HGPS cell (cell line): ENCODE measurements around a stretch of chr2.

DNA sequence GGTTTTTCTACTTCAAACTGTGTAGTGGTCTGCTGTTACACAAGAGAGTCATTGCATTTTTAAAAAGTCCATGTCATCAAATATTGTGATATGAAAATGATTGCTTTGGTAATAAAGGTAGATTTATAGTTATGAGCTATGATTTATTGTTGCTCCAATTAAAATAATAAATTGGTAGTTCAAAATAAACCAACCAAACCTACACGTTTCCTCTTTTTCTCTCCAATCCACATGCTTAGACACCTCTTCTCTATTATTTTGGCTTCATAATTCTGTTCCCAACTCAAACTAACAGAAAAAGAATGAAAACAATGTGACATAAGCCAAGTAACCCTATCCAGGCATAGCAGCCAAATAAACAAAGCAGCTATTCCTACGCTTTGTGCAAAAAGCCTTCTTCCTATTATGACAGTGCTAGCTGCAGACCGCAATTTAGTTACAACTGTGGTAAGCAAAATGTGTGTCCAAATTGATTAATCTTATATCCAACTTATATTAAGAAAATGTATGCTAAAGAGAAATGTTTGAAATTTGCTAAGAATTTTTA lies 20.7 kb upstream of the TANK start:
- RRBS = no CpG with 5 or more reads among the region's 3 CpGs

- RRBS = no CpG with 5 or more reads among the region's 2 CpGs
These were observed 54.0 kb downstream of the GRB14 start for GRCh38 chr2:164567204-164567767.

DNA sequence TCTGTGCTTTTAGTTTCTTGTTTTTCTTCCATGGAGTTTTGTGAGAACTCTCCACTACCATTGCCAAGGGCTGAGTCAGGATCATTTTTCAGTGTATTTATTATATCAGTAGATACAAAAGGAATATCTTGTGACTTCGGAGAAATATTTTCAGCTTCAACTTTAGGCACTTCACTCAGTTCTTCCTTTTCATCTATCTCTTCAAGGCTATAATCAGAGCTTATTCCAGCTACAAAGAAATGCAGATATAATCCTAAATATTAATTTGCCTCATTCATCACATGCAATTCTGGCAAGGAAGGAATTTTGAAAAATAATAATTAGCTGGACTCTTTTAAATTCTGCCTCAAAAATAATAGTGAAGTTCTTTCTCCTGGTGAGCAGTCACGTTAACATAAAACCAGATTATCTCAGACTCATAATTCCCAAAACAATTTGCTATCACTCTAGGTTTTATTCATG lies 79.3 kb upstream of the GRB14 start:
- RRBS = no CpG with 5 or more reads among the region's 2 CpGs

DNA sequence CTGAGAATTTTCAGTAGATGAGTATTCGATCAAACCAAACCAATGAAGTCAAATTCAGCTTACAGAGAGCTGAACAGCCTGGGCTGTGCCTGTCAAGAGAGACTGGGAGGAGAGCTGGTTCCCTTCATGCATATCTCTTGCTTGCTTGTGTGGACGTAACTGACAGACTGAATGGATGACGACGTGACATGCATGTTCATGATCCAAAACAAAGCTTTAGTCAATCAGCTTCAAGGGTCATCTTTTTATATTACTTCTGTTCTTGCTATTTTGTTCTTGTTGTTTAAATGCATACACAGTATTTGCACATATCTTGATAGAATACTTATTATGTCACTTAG lies 145.2 kb downstream of the GALNT3 start:
- RRBS = no CpG with 5 or more reads among the region's 4 CpGs

DNA sequence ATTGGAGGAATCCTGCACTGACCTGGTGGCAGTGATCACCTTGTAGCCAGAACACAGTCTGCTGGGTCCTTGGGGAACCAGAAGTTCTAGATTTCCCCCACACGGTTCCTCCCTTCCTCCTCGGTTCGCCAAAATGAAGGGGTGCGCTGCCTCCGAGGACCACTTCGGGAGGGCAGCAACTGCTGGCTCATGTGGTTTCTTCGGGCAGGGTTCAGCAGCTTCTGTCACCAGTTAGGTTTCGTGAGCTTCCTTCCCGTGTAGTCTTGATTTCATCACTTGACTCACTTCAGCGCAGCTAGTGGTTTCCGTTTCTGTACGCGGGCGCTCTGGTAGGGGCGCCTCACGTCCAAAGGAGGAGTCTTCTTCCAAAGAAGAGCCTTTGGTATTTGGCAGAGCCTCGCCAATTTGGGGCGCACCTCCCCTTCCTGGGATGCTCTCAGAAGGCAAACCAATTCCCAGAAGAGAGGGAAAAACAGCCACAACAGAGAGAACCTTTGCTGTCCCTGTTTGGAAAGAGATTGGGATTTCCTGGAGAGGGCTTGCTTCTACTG lies 495 bp upstream of the GALNT3 start:
- RRBS = no CpG with 5 or more reads among the region's 18 CpGs

DNA sequence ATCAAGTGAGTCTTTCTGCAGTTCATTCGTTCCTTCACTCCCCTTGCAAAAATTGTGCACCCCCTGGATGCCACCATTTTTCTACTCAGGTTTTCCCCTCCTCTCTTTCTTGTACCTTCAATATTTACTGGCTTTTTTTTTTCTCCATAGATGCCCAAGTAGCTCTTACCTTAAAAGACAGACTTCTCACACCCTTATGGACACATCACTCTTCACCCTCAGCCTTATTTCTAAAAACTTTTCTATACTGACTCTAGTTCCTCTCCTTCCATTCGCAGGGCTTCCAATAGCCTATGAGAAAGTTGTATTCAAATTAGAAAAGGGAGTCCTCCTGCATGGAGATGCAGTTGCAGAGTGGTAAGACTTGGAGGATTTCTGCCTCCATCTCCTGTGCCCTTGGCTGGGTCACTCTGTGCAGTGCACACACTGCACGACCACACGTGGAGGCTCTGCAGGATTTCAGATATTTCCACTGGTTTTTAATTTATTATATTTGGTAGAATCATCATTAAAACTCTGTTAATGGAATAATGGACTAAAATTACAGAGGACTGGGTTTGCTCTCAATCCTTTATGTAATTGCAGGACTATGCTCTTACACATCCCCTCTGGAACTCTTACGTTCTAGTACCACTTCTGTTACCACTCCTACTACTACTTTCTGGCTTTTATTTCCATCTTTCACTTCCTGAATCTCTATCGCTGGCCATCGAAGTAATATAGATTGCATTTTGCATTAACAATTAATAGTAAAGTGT lies 74.8 kb upstream of the GALNT3 start:
- RRBS = no CpG with 5 or more reads among the region's 7 CpGs

GRCh38 chr2:166149057-166149395 lies 21.2 kb upstream of the SCN1A start:
- RRBS = no CpG with 5 or more reads among the region's 2 CpGs

DNA sequence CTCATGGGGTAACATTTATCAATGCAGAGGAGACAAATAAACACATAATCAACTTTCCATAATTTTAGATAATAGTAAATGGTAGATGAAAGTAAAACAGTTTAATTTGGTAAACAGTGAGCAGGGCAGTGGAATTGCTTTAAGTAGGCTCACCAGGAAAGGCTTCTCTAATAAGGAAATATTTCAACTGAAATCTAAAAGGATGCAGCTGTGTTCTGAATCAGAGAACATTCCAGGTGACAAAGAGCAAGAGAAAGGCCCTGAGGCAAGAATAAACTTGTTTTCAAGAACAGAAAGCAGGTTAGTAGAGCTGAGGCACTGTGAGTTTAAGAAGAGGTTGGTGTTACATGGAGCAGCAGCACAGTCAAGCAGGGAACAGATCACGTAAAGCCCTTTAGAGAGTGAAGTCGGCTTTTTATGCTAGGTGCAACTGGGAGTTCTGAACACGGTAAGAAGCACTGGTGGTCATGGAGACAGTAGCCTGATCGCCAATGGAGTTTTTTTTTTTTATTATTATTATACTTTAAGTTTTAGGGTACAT lies 57.0 kb upstream of the SCN1A start:
- RRBS = no CpG with 5 or more reads among the region's 4 CpGs

DNA sequence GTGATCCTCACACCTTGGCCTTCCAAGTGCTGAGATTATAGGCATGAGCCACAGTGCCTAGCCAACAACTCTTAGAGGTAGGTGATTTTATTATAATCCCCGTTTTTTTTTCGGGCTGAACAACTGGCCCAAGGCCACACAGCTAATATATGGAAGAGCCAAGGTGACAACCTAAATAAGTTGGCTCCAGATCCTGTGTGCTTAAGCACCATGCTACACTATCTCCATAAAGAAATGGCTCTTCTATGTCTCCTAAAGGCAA lies 8.4 kb upstream of the SCN9A start:
- RRBS = no CpG with 5 or more reads among the region's 2 CpGs

DNA sequence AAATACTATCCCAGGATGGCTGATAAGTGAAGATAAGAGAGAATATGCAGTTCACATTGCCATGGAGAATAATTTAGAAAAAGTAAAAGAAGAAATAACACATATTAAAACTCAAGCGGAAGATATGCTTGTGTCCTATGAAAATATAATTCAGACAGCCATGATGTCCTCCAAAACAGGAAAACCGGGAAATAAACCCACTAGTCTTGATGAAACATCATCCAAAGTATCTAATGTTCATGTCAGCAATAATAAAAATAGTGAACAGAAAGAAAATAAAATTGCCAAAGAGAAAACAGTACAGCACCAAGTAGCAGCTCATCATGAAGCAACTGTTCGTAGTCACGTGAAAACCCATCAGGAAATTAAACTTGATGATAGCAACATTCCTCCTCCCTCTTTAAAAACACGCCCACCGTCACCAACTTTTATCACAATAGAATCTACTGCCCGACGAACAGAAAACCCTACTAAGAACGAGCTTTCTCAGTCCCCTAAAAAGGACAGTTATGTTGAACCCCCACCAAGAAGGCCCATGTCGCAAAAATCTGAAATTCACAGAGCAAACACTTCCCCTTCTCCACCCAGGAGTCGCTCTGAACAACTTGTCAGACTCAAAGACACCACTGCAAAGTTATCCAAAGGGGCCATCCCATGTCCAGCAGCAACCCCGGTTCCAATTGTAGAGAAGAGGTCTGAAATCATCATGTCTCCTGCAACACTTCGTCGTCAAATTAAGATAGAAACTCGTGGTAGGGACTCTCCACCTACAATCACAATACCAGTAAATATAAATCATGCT lies 42.3 kb upstream of the B3GALT1 start:
- RRBS = no CpG with 5 or more reads among the region's 15 CpGs

GRCh38 chr2:167406334-167407255 lies 113.8 kb downstream of the B3GALT1 start:
- RRBS = no CpG with 5 or more reads among the region's 6 CpGs

DNA sequence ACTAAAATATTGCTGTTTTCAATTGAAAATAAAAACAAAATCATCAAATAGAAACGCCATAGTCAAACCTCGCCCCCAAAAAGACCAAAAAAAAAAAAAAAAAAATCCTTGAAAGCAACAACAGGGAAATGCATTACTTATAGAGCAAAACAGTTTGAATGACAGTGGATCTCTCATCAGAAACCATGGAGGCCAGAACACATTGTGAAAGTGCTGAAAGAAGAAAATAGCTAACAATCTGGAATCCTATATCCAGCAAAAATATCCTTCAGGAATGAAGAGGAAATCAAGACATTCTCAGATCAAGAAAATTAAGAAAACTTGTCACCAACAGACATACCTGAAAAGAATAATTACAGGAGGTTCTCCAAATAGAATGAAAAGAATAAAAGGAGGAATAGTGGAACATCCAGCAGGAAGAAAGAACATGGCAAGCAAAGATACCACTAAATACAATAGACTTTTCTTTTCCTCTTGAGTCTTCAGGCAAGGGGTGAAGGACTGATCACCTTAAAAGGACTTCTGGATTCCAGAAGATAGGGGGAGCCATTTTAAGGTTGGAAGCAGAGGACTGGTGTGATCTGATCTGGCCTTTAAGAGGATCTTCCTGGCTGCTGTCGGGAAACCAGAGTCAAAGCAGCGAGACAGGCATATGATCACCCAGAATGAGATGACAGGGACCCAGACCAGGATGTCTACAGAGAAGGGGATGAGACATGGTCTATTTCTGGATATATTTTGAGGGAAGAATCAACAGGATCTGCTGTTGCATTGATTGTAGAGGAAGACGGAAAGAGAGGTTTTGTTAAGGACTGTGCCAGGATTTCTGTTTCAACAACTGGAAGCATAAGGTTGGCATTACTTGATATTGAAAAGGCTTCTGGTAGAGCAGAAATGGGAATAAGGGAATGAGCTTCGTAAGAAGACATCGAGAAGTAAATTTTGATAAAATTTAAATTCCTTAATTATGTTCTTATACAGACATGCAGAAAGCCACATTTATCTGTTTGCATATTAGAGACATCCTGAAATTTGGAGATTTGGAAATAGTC lies 396.6 kb downstream of the B3GALT1 start:
- RRBS = no CpG with 5 or more reads among the region's 7 CpGs

DNA sequence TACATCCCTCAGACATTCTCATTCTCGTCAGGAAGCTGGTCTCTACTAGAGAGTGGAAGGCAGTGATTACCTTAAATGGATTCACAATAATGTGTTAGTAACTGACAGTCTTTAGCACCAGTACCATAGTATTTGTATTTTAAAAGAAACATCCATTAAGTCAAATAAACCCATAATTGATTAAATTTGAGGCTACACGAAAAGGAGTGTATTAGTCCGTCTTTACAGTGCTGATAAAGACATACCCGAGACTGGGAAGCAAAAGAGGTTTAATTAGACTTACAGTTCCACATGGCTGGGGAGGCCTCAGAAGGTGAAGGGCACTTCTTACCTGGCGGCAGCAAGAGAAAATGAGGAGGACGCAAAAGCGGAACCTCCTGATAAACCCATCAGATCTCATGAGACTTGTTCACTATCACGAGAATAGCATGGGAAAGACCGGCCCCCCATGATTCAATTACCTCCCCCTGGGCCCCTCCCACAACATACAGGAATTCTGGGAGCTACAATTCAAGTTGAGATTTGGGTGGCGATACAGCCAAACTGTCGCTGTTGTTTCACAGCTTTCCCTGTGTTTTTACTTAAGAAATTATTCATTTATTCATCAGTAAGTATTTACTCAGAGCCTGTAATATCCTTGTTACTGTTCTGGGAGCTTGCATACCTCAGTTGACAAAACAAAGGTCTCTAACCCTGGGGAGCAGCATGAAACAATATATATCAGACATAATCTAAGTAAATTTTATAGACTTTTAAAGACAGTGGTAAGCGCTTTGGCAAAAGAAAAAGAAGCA lies 306.4 kb downstream of the STK39 start:
- RRBS = no CpG with 5 or more reads among the region's 12 CpGs

- RRBS = no CpG with 5 or more reads among the region's 12 CpGs
These were observed 172.2 kb downstream of the STK39 start for GRCh38 chr2:168074990-168075722.

DNA sequence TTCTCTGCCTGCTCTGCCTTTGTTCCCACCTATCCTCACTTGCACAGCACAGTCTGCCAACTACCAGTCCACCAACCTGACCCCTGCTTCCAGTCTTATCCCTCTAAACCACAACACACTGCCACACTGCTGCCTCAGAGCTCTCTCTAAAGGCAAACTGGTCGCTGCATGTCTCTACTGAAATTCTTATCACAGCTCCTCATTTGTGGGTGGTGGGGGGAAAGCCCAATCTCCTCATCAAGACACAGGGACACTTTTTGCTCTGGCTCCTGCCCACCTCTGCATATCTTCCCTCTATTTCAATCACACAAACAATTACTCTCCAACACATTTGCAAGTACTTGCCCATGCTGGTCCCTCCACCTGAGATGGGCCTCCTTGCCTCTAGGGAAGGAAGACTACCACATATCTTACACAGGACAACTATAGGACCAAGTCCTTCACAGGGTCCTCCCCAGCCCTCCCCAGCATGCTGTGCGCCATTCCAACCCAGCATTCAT lies 153.7 kb downstream of the STK39 start:
- RRBS = no CpG with 5 or more reads among the region's 2 CpGs

GRCh38 chr2:168181906-168182312 lies 65.5 kb downstream of the STK39 start:
- RRBS = no CpG with 5 or more reads among the region's 4 CpGs

- RRBS = no CpG with 5 or more reads among the region's 4 CpGs
These were observed 12.9 kb downstream of the STK39 start for GRCh38 chr2:168234252-168235071.

GRCh38 chr2:168612658-168613454 lies 156.8 kb downstream of the CERS6 start:
- RRBS = no CpG with 5 or more reads among the region's 5 CpGs

- RRBS = no CpG with 5 or more reads among the region's 2 CpGs
These were observed 160.9 kb downstream of the CERS6 start for GRCh38 chr2:168617002-168617413.

GRCh38 chr2:168734044-168734777 lies 68.2 kb upstream of the NOSTRIN start:
- RRBS = no CpG with 5 or more reads among the region's 7 CpGs